PFSK-1 (cell line): Measurements from ENCODE around the gene GRIA1.

DNA sequence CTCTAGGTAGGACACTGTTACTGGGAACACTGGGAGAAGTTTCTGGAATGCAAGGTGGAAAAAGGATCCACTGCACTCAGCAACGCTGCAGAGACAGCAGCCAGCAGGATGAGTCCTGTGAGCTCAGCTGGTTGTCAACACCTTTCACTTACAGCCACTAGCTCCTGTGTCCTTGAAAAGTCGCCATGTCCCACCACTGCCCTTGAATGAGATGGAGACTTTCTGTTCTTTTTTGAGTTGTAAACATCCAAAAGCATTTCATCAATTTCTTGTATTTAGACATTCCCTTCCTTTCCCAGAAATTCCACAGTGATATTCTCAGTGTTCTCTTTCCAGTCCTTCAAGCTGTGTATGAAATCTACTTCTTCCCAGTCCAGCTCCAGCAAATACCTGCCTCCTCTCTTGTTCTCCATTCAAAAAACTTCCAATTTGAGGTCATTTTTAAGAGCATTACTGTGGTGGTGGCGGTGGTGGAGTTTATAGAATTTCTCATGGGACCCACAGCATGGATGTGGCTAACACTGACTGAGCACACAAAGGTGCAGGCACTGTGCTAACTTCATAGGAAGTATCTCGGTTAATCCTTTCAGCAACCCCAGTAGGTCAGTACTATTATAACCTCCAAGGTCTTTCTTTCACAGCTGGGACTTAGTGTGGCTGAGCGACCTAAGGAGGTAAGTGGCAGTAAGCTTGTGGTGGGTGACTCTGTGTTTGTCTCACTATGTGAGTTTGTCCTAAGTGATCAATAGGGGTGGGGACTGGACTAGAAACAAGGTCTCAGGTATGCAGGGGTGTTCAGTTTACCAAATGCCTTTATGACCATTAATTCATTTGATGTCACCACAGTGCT is 15.0 kb upstream of the GPX3 start:
- RRBS = no CpG with 5 or more reads among the region's 5 CpGs

- RRBS = no CpG with 5 or more reads among the region's 5 CpGs
Measured at GRCh38 chr5:151029450-151029966, 9.1 kb downstream of the GPX3 start.

GRCh38 chr5:151052049-151052394 is 28.8 kb downstream of the TNIP1 start:
- RRBS = no CpG with 5 or more reads among the region's 6 CpGs

DNA sequence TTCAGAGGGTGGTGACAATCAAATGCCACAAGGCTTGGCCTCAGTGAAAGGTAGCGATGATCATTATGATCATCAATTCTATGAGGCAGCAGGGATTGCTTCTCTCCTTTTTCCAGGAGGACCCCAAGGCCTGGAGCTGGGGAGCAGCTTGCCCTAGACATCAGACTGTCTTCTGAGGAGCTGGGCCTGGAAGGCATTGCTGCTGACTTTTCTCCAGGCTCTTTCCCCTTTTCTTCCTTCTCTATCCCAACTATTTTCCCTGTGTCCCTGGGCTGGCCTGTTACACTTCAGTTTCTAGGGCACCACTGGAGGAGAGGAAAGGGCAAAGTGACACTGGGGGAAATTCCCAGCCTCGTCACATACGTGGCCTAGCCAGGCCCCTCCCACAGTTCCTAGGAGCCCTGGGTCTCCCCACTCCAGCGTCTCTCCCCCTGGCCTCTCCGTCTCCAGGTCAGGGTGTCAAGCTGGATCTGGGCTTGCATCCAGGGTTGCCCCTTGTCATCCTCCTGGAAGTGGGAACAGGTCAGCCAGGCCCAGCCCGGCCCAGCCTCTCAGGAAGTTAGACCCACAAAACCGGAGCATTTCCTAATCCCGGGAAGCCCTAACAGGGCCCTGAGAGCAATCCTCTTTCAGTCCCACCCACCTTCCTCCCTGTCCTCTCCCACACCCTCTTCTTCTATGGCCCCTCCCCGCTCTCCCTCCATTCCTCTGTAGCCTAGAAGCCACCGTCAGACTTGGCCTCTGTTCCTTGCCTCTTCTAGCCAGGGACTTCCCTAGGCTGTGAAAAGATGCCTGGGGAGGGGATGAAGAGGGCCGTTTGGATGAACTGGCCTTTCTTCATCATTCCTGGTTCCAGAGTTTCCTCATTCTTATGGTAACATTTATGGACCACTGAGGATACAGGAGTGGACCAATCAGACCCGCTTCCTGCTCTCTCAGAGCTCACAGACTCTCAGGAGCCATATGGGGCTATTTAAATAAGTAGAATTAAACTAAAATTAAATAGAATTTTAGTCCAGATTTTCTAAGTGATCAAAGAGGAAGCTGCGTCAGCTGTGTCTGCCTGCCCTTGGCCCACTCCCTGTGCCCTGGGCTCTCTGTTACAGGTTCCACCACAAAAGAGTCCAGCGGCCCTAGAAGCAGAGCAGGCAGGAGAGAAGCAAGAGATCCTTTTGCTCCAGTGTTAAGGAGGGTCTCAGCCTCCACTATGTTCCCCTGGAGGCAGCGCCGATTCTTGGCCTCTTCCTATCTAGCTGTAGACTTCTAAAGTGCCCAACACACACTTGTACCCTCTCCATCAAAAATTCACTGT is 4.9 kb upstream of the TNIP1 start:
- RRBS = no CpG with 5 or more reads among the region's 16 CpGs

- RRBS = 93% methylated on average over 3 of the region's 13 CpGs
Measured at GRCh38 chr5:151100114-151100793, 19.4 kb upstream of the TNIP1 start.

GRCh38 chr5:151133008-151133744 is 24.4 kb downstream of the ANXA6 start:
- RRBS = no CpG with 5 or more reads among the region's 10 CpGs

- RRBS = no CpG with 5 or more reads among the region's 6 CpGs
Measured at GRCh38 chr5:151214597-151215009, 9.3 kb downstream of the CCDC69 start.

DNA sequence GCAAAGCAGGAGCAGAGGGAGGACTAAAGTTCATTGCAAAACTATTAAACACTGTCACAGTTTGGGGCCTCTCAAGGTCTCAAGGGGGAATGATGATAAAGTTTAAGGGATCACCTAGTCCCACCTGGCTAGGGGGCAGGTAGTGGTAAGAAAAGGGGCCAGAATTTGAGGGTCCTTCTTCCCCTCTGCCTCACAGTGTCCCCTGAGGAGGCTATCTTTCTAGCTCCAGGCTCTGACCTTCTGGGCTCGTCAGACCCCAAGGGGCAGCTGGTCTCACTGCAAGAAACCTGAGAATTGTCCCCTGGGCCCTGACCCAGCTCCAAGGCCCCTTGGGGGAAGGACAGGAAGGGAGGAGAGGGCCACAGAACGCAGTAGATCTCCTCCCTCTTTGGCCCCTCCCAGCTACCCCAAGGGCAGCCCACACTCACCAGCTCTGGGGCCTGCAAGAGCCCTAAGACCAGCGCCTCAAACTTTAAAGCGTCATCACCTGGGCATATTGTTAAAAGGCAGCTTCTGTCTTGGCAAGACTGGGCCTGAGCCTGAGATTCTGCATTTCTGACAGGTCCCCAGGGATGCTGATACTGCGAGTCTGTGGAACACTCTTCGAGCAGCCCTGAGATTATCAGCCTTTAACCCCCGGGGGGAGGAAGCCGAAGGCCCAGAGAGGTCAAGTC is 841 bp downstream of the CCDC69 start:
- RRBS = no CpG with 5 or more reads among the region's 8 CpGs

- RRBS = no CpG with 5 or more reads among the region's 6 CpGs
Measured at GRCh38 chr5:151253590-151254132, 676 bp downstream of the GM2A start.

DNA sequence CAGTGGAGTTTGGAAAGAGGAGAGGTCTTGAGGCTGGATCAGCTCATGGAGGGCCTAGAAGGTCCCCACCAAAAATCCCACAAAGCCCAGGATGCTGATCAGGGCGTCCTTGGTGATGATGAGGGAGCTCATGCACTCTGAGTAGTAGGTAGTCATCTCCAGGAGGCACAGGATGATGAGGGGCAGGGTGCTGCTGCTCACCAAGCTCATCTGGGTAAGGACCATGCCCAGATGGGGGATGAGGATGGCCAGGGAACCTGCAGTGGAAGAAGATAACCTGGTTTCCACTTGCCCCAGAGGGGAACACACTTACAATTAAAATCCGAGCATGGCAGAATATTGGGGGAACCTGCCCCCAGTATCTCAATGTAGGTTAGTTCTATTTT is 19.0 kb upstream of the SLC36A2 start:
- RRBS = no CpG with 5 or more reads among the region's 2 CpGs

DNA sequence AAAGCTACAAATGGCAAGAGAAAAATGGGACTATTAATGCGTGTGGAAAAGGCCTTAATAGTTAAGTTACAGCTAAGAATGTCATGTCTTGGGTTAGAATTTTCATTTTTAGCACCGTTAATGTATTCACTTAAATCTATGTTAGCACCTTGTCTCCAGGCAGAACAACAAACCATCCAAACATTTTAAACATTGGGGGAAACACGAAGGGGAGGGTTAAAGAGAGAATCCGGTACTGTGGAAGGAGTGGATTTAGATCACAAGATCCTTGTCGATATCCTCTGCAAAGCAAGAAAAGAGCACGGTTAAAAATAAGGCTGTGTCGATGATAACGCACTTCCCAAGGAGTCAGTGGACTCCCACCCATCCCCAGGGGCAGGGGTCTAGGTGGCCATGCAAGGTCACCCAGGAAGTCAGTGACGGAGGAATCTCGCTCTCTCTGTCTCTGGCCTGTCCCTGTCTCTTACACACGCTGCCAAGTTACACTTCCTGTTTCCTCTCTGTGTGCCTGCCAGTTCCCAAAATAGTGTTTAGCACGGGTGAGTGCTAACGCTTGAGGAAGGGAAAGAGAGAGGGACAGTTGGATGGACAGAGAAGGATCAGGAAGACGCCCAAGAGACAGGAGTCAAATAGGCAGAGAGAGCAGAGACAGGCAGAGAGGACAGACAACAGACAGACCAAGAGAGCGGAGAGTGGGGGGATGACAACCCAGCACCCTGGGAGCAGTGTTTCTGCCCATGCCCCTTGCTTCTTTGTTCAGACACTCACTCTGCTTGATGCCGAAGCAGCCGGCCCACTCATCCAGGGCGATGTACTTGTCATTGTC is 23.2 kb downstream of the SPARC start:
- RRBS = no CpG with 5 or more reads among the region's 18 CpGs

DNA sequence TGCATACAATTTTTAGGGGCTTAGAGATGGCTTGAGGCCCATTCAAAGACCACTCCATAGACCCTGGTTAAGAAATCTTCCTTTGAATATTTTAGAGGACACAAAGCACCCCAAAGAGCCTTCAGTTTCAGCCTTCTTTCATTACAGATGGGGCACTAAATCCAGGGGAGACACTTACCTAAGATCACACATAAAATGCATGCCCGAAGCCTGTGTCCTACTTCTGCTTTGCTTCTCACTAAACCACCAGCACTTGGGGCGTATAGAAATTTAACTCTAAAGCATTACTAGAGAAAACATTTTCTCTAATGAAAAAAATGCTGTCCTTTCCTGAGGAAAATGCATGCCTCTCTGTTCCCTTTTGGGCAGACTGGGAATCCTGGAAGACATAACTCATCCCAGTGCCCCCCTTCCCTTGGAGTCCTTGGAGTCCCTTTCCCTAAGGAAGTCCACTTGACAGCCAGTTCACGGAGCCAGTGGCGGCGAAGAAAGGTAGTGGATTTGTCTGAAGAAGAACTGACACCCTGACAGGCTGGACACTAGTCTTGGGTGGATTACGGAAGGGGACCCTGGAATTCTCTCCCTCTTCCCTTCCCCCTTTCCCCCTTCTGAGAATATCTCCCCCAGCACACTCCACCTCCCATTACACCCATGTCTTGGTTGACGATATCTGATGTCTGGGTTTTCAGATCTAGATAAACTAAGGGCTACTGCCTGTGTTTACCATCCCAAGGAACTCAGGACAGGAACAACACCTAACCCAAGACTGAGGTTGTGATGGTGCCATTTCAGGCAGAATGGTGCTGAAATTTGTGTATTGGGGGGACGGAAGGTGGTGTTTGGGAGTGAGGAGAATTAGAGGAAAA is 1.0 kb downstream of the SPARC start:
- RRBS = no CpG with 5 or more reads among the region's 8 CpGs

DNA sequence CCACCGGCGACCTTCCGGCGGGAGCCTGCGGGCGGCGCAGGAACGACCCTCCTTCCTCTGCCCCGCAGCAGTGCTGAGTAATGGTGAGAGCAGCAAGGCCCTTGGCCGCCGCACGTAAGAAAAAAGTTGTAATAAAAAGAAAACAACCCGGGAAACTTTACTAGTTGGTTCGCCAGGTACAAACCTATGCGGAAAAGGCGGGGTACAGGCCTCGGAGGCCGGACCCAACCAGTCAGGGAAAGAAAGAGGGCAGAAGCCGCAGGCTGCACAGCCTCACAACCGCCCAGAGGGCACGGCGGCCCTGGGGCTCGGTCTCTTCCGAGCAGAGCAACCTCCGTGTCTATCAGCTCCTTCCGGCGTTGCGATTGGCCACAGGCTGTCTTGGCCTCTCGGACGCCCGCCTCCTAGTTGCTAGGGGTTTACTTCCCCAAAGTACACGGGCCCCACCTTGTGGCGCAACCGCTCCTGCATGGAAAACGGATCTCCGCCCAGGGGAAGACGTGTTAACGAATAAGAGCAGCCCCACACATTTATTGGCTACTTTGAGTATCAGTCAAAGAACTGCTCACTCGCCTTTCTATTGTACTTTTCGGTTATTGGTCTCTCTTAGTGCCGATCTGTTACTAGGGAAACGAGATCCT is 504 bp upstream of the G3BP1 start:
- RRBS = 2% methylated on average over 6 of the region's 42 CpGs

DNA sequence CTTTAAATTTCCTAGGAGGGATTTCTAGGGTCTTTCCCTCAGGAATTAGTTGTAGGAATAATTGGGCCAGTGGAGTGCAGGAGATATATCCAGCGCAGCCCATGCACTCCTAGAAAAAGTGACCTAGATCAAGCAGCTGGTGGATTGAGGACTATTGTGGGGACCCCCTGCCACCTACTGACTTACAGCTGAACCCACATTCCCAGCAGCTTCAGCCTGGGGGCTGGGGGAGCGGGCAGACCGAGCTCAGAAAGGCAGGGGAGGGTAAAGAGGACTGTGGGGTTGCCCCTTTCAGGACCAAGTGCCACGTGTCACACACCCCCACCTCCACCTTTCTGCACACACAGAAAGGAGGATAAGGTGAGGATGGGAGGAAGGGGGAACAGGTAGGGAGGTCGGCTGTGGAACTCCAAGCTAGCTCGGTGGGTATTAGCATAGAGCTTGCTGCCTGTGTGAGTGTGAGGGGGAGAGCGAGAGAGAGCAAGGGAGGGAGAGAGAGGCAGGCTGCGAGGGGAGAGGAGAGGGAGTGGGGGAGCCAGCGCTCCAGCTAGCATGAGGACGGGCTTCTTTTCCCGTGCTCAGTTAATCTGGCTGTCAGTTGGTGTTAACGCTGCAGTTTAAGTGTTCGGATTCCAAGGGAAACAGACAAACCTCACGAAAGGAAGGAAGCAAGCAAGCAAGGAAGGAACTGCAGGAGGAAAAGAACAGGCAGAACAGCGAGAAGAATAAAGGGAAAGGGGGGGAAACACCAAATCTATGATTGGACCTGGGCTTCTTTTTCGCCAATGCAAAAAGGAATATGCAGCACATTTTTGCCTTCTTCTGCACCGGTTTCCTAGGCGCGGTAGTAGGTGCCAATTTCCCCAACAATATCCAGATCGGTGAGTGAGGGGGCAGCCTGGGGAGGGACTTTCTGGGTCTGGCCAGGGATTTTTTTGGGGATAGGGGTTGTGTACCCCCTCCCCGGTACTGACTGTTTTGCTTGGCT is at the start of gene GRIA1:
Gene GRIA1, plus strand, starts transcription at position 581 of the 988 bp plus-strand sequence.
- RRBS = no CpG with 5 or more reads among the region's 21 CpGs

GRCh38 chr5:153516309-153517001 is 26.0 kb downstream of the GRIA1 start:
- RRBS = no CpG with 5 or more reads among the region's 6 CpGs

DNA sequence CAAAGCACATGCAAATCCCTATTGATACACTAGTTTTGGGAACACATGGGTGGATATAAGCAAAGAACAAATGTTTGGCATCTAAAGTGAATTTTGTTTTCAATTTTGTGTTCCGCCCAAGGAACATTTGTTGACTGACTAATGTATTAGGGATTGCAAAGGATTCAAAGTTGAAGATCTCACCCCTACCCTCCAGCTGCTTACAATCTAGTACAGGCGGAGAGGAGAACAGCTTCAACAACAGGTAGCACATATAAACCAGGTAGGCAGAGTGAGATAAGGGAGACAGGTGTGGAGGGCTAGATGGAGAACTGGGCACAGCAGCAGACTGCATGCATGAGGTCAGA is 249.5 kb downstream of the GRIA1 start:
- RRBS = no CpG with 5 or more reads among the region's 2 CpGs

DNA sequence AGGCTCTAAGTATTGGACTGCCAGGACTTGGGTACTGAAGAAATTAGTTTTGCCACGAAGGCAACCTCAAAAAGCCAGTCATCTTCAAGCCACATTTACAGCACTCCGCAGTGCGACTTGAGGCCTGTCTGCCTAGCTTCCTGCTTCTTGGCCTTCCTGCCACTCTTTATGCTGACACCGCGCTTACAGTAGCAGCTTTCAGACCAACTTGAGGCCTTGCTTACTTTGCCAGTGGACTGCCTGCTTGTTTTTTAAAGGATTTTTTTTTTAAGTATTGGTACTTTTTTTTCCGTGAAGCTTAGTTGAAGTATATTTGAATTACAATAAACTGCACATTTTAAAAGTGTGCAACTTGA is 31.1 kb downstream of the GALNT10 start:
- RRBS = no CpG with 5 or more reads among the region's 6 CpGs

DNA sequence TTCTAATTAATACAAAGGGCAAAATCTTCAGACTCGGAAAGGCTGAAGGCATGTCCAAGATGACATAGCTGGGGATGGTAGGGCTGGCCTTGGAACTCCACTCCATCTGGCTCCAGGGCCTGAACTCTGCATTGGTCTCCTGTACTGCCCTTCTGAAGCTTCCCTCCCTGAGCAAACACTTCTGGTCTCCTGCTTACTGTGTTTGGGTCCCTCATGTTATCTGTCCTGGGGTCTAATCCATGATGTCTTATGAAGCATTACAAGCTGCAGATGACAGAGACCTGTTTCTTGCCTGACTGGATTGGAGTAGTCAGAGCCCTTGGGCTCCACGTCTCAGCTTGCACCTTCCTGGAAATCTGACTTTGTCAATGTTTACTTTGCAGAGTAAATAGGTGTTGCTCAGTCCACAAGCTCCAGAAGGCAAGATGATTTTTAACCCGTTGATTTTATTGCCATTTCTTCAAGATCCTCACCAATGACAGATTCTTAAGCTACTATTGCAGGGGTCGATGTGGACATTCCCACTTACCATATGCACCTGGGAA is 106.2 kb downstream of the GALNT10 start:
- RRBS = no CpG with 5 or more reads among the region's 4 CpGs

GRCh38 chr5:154389875-154390381 is 55.9 kb upstream of the SAP30L start:
- RRBS = no CpG with 5 or more reads among the region's 7 CpGs